Heart right ventricle (tissue), 2 donors: ENCODE measurements around a stretch of chr15.

- PRO-cap, 2 experiments, result no peak in any of the 2 experiments
Measured at GRCh38 chr15:98662298-98663434, 14.3 kb downstream of the IGF1R start.

- PRO-cap, 2 experiments, result peak in 1 of 2 experiments; most common plus-strand start chr15:98713978 (in 1); most common minus-strand start chr15:98713879 (in 1)
Measured at GRCh38 chr15:98713412-98714147, 65.2 kb downstream of the IGF1R start.

DNA sequence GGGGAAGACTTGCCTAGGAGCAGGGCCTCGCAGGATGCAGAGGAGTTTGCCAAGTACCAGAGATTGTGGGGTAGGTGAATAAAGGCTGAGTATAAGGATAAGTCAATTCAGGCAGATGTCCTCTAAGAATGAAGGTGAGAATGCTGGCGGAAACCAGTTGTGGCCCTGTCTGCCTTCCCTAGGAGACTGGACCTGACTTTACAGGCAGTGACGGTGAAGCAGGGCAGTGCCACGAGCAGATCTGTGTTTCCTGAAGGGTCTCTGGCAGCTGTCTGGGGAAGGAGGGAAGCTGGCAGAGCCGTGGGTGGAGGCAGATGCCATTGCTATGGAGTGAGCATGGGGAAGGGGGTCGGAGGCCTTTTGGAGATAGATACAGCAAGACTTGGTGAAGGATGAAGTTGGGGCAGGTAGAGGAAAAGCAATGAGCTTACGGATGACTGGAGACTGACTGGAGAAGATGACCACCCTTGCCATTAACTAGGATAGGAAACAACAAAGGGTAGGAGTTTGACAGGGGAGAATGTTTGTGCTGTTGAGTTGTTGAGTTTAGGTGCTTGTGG lies 84.0 kb downstream of the IGF1R start:
- PRO-cap, 2 experiments, result no peak in any of the 2 experiments

DNA sequence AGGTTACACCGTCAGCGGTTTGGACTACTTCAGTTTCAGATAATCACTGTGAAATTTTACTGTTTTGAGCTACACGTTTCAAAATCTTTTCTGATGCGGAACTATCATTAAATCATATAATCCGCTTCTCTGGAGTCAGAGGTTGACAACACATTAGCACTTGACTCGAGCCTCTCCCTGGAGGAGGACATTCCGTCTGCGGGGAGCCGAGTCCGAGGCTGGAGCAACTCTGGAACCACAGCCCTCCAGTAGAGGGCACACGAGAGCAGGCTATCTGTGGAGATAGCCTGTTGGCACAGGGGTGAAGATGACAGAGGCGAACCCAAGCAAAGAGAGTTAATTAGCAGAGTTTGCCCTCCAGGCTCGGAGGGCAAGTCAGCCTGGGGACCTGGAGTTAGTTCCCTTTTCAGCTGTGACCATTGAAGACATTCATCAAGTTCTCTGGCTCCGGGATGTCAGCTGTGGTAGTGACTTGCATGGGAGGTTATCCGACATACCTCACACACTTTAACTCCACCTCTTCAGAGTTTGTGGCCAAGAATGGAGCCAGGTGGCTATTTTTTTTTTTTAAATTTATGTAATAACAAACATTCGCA lies 131.3 kb downstream of the IGF1R start:
- PRO-cap, 2 experiments, result no peak in any of the 2 experiments

GRCh38 chr15:98794642-98795135 lies 146.3 kb downstream of the IGF1R start:
- PRO-cap, 2 experiments, result no peak in any of the 2 experiments

DNA sequence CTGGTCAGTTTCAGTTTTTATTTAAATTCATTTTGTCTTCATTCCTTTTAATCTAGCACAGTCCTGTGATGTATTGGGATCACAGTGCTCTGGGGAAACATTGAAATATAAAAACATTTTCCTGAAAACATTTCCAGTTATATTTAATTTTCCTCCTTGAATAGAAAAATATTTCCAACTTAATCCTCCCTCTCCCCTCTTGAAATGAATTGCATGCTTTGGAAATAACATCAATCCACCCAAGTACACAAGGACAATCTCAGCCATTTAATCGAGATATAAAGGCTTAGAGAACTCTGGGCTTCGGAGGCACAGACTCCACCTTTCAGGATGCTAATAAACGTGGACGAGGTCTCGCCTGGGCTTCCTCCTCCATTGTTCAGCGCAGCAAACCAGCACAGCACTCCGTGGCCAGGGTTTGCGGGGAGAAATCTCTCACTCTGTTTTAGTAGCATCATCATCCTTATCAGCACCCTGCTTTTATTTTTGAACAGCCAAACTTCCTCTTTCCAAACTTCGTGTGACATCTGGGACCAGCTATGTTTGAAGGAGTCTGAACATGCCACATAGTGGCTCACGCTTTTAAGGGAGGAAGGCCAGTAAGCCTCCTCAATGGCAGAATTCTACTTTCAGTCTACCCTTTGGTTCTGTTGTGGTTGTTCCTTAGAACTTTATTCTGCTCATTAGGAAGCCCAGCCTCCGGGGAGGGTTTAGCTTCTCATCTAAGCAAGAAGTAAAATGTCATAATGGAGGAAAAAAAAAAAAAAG lies 149.1 kb downstream of the PGPEP1L start:
- PRO-cap, 2 experiments, result no peak in any of the 2 experiments

DNA sequence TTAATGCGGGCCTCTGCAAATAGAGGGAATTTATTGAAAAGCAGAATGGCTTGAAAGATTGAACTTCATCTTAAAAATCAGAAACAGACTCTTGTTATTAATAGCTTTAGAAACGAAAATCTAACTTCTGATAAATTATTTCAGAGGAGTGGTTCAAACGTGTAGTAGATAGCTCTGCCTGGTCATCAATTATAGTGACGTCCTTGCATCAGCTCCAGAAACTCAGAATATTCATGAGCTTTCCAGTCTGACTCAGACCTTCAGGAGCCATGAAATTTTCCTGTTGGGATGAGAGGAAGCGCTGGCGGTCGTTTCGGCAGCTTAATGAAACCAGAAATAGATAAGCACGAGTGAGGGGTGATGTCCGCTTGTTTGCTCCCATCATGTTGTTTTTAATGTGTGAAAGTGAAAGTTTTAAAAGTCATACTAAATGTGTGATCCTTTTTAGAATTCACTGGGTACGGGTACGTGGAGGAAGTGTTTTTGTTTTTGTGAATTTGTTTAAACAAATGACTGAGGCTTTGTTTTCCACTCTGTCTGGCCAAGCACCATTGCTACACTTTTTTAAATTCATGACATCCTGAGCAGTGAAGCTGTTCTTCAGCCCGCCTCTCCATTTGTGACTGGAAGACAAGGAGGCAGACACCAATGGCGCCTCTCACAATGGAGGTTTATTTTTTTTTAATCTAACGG lies 141.0 kb downstream of the PGPEP1L start:
- PRO-cap, 2 experiments, result peak in 1 of 2 experiments; most common plus-strand start position 339 of the sequence (in 1); most common minus-strand start position 193 of the sequence (in 1)

DNA sequence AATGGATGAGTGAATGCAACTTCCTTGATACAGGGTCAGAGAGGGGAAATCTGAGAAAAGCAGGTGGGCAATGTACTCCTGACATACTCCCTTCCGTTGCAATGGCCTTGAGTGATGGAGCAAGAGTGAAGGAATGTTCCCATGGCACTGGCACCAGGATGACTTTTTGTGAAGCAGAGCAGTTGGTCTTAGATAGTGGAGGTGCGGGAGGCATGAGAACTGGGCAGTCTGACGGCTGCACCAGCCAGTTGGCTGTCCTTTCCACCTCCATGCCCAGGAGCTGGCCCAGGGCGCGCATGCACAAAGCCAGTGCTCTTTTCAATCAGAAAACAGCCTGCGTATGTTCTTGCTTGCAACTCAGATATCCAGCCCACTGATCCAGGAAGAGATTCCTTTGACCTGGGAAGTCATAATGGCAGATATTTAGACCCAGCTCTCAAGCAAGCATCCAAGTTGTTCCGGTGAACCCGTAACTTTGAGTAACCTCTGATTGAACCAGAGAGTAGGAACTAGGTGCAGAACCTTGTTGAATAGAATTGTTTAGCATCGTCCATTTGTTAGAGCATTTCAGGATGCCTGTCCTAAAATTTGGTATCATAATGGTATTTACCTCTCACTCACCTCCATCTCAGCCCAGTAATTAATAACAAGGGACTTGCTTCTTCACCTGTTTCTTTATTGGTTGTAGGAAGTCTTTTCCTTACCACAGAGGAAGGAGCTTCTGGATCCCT lies 136.7 kb downstream of the PGPEP1L start:
- PRO-cap, 2 experiments, result no peak in any of the 2 experiments

- PRO-cap, 2 experiments, result no peak in any of the 2 experiments
Measured at GRCh38 chr15:99090254-99090832, 14.5 kb upstream of the SYNM start.

GRCh38 chr15:99106421-99107110 lies 1.7 kb downstream of the SYNM start:
- PRO-cap, 2 experiments, result peak in 2 of 2 experiments; most common plus-strand start chr15:99106775 (in 1); most common minus-strand start chr15:99106544 (in 1)

GRCh38 chr15:99131002-99132080 lies 26.5 kb downstream of the SYNM start:
- PRO-cap, 2 experiments, result no peak in any of the 2 experiments

- PRO-cap, 2 experiments, result no peak in any of the 2 experiments
Measured at GRCh38 chr15:99257222-99257927, 6.1 kb downstream of the LRRC28 start.

DNA sequence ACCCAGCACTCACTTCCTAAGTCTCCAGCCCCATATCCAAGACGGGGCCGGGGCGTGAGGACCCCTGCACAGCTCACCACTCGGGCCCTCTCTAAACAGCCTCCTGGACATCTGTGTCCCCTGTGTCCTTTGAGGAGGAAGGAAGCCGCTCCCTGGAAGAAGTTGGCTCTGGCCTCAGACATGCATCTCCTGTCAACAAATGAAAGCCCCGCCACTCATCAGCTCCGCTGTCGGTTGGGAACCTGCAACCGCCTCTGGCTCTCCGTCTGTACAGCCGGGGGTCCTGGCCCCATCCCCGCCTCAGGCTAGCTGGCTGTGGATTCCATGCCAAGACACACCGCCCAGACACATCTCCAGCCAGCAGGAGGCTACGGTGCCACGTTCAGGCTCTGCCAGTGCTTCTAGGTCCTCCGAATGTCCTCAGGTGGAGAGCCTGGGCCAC lies 140.0 kb upstream of the MEF2A start:
- PRO-cap, 2 experiments, result peak in 1 of 2 experiments; most common plus-strand start position 214 of the sequence (in 1); most common minus-strand start position 131 of the sequence (in 1)

GRCh38 chr15:99450553-99451390 lies 115.0 kb upstream of the MEF2A start:
- PRO-cap, 2 experiments, result peak in 2 of 2 experiments; most common plus-strand start chr15:99451037 (in 1); most common minus-strand start chr15:99450948 (in 2)

DNA sequence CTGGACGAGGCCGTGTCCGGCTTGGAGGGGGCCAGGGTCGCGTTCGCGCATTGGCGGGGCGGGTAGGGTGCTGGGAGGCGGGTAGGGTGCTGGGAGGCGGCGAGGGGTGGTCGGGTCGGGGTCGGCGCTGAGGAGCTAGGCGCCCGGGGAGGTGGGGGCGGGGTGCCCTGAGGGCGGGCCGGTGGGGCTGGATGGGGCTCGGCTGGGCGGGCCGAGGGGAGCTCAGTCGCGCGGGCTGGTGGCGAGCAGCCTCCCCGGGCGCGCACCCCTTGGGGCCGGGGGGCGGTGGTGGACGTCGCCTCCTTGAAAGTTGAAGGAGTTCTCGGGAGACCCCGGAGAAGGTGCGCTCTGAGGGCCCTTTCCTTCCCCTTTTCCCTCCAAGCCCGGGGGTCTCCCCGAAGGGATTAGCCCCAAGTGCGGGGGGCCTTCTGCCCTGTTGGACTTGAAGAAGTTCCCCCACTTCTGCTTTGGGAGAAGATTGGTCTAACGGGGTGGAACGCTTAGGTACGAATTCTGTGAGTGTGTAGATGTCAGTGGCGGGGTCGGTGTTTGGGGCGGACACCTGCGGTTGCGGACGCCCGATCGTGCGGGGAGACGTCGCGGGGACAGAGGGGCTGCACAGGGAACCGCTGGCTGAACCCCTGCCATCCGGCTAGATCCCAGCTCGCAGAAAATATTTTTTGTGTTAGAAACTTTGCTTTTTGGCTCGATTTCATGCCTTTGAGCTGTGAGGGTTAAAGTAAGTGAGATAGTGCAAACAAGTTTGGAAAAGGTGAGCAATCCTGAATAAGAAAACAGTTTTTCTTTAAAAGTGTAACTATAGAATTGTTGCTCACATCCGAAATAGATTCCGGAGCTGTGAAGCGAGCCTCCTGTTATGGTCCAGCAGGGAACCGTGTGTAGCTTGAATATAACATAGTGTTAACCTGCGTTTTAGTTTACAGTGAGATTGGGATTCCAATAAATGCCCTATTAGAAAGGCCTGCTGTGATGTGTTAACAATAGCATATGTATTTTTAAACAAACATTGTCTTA lies 792 bp downstream of the MEF2A start:
- PRO-cap, 2 experiments, result peak in 2 of 2 experiments; most common plus-strand start position 225 of the sequence (in 2)

DNA sequence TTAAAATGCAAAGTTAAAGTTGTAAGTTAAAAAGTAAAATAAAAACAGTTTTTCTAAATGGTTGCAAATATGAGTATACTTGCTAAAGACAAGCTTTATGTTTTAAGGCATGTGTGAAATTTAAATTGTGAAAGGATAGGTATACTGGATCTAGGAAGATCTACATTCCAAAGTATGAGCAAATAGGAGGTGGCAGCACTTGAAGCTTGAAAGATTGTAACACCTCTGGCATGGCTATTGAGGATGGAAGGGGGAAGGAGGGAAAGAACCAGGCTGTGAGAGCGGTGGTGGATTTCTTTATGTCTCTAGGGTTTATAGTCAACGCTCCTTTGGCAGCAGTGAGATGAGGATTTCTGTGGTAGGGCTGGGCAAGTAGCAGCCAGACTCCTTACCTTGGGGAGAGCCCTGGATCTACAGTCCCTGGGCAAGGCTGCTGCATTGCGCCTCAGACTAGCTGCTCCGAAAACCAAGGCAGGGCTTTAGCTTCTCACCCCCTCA lies 53.1 kb downstream of the MEF2A start:
- PRO-cap, 2 experiments, result no peak in any of the 2 experiments

DNA sequence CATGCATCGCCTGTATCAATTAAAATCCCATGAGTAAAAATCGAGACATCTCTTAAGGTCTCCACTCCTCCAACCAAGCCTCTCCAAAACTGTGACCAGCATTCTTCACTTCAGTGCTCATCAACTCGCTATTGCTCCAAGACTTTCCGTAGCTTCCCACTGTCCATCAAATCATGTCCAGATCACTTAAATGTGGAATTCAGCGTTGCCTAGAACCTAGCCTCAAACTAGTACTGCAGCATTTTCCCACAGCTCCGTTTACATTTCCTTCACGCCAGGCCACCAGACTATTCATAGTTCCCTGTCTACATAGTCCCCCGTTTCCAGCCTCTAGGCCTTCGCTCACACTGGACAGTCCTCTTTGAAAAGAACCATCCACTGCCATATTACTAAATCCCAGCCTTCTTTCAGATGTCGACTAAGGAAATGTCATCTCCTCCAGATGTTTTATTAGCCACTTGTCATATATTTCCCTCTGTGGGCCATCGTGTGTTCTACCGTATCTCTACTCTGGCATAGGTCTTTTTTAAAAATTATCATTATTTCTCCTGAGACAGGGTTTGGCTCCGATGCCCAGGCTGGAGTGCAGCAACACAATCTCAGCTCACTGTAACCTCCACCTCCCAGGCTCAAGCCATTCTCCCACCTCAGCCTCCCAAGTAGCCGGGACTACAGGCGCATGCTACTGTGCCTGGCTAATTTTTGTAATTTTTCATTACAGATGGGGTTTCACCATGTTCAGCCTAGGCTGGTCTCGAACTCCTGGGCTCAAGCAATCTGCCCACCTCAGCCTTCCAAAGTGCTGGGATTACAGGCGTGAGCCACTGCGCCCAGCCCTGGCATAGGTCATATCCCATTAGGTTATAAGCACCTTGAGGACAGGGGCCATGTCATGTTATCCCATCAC lies 9.3 kb downstream of the LYSMD4 start:
- PRO-cap, 2 experiments, result no peak in any of the 2 experiments

DNA sequence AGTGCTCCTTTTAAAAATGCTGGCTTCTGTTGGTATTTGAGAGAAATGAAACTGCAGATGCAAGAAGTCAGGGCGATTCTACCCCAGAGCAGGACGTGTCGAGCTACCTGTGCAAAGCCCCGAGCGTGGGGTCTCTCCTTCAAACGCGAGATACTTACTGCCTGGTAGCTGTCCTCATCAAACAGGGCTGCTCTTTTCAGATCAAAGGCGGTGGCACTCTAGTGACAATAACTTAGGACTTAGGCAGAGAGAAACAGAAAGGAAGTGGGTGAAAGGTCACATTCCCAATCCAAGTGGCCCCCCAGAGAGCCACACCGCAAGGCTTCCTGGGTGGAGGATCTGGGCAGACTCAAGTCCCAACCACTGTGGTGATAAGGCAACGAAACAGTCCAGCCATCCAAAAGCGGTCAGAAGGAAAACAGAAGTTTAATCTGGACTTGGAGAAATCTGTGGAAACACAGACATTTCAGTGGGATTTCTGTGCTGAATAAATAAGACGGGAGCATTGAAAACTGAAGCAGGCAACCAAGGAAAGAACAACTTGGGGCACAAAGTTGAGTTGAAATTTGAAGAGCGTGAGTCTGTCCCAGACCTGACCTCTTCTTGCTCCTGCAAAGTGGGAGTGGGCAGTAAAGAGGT lies 227.2 kb downstream of the ADAMTS17 start:
- PRO-cap, 2 experiments, result peak in 1 of 2 experiments; most common plus-strand start position 387 of the sequence (in 1); most common minus-strand start position 223 of the sequence (in 1)

DNA sequence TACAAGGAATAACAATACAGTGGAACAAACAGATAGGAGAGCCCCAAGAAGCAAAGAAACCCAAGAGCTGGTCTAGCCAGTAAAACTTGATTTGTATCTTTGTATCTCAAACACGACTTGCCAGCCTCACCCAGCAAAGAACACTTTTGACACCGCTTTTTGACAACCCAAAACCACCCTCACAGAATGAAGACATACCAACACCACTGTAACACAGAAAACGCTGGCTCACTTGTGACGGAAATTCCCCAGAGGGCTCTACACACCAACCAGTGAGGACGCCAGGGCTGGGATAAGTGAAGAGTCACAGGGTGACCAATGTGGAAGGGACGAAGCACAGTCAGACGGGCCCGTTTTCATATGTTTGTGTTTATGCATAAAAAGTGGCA lies 94.5 kb downstream of the ADAMTS17 start:
- PRO-cap, 2 experiments, result no peak in any of the 2 experiments

- PRO-cap, 2 experiments, result no peak in any of the 2 experiments
Measured at GRCh38 chr15:100518258-100518624, 10.5 kb downstream of the CERS3 start.